ENCODE measurements around the genes USHBP1, ARRDC2 and IFI30.

DNA sequence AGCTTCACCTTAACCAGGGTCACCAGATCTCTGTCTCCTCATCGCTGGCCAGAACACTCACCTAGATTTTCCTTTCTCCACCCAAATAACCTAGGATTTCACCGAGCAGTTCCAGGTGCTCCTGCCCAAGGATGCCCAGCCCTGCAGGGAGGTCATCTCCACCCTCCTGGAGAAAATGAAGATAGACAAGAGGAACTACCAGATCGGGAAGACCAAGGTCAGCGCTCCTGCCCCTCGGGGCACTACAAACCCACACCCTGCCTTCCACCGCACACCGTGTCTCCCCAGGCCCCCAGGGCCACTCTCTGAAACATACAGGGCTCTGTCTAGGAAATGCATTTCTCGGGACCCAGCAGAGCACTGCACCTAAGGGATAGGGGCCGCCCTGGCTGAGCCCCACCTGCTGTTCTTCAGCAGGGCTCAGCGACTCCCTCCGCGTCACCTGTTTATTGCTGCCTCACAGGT lies 24.1 kb upstream of the USE1 start:
- RRBS, result no CpG with 5 or more reads among the region's 12 CpGs

DNA sequence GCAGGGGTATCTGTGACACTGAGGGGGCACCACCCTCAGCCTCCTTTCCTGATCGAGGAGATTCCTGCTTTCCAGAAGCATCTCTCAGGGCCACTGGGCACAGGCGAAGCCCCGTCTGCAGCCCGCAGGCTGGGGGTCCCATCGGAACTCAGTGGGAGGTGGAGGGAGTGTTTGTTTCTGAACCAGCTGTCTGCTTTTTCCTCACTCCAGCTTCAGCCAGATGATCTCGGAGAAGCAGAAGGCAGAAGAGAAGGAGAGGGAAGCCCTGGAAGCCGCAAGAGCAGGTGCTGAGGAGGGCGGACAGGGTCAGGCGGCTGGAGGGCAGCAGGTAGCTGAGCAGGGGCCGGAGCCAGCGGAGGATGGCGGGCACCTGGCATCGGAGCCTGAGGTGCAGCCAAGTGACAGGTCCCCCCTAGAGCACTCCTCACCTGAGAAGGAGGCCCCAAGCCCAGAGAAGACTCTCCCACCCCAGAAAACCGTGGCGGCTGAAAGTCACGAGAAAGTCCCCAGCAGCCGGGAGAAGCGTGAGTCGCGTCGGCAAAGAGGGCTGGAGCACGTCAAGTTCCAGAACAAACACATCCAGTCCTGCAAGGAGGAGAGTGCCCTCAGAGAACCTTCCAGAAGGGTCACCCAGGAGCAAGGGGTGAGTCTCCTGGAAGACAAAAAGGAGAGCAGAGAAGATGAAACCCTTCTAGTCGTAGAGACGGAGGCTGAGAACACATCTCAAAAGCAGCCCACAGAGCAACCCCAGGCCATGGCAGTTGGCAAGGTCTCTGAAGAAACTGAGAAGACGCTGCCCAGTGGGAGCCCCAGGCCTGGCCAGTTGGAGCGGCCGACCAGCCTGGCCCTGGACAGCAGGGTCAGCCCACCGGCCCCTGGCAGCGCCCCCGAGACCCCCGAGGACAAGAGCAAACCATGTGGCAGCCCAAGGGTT lies 20.5 kb upstream of the USE1 start:
- RRBS, result 100% methylated on average over 1 of the region's 31 CpGs

- RRBS, result 48% methylated on average over 2 of the region's 10 CpGs
These were observed at the start of gene USHBP1 for GRCh38 chr19:17264292-17265045. TSS of gene USHBP1 (minus strand) at chr19:17264745.

- RRBS, result 33% methylated on average over 26 of the region's 59 CpGs
These were observed 797 bp downstream of the ANKLE1 start for GRCh38 chr19:17282242-17283154.

DNA sequence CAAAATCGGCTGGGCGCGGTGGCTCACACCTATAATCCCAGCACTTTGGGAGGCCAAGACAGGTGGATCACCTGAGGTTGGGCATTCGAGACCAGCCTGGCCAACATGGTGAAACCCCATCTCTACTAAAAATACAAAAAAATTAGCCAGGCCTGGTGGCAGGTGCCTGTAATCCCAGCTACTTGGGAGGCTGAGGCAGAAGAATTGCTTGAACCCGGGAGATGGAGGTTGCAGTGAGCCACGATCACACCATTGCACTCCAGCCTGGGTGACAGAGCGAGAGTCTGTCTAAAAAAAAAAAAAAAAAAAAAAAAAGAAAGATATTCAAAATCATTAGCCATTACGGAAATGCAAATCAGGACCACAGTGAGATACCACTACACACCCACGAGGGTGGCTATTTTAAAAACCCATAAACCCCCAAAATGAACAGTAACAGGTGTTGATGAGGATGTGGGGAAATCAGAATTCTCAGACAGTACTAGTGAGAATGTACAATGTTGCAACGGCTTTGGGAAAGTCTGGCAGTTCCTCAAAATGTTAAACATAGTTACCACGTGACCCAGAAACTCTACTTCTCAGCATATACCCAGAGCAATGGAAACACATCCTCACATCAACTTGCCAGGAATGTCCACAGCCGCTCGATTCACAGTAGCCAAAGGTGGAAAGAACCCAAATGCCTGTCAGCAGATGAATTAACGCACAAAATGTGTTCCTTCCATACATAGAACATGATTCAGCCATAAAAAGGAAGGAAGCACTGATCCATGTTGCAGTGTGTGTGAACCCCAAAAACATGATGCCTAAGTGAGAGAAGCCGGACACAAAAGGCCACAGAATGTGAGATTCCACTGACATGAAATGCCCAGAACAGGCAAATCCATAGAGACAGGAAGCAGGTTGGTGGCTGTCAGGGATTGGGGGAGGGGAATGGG lies 7.2 kb downstream of the PLVAP start:
- RRBS, result no CpG with 5 or more reads among the region's 15 CpGs

DNA sequence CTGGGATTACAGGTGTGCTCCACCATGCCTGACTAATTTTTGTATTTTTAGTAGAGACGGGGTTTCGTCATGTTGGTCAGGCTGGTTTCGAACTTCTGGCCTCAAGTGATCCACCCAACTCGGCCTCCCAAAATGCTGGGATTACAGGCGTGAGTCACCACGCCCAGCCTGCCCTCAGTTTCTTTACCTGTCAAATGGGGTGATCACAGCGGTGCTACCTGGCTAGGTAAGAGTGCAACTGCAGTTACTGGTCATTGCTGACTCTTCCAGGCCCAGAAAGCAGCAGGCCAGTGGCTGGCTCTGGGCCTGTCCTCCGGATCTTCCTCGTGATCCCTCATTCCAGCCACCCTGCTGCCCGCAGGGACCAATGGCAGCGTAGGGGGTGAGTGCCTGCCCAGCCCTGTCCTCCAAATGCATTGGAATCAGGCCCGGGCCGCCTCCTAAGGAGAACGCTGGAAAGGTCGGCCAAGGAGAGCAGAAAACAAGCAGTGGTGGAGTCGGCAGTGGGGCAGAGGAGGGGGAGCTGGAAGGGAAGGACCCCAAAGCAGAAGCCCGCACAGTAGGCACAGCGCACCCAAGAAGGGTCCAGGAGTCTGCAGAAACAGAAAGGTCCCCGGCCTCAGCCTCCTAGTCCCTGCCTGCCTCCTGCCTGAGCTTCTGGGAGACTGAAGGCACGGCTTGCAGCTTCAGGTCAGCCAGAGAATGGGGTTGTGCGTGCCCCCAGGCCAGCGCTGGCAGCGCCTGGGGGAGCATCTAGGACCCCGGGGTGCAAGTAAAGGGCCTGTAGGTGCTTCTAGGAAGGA lies 1.8 kb upstream of the SLC27A1 start:
- RRBS, result 98% methylated on average over 3 of the region's 24 CpGs

DNA sequence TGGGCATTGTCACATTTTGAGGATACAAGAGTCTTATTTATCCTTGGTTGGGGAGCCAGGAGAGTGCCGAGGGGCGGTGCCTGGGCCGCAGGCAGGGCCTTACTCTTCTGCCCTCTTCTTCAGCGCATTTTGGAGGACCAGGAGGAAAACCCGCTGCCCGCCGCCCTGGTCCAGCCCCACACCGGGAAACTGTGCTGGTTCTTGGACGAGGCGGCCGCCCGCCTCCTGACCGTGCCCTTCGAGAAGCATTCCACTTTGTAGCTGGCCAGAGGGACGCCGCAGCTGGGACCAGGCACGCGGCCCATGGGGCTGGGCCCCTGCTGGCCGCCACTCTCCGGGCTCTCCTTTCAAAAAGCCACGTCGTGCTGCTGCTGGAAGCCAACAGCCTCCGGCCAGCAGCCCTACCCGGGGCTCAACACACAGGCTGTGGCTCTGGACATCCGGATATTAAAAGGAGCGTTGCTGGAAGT lies 6.2 kb upstream of the NIBAN3 start:
- RRBS, result 98% methylated on average over 4 of the region's 26 CpGs

- RRBS, result no CpG with 5 or more reads among the region's 11 CpGs
These were observed 1.2 kb downstream of the MAP1S start for GRCh38 chr19:17720455-17720927.

- RRBS, result no CpG with 5 or more reads among the region's 21 CpGs
These were observed 15.4 kb upstream of the B3GNT3 start for GRCh38 chr19:17779334-17780203.

- RRBS, result 30% methylated on average over 3 of the region's 11 CpGs
These were observed 3.0 kb upstream of the INSL3 start for GRCh38 chr19:17824150-17824801.

- RRBS, result 76% methylated on average over 15 of the region's 56 CpGs
These were observed 6.3 kb downstream of the JAK3 start for GRCh38 chr19:17841099-17842269.

DNA sequence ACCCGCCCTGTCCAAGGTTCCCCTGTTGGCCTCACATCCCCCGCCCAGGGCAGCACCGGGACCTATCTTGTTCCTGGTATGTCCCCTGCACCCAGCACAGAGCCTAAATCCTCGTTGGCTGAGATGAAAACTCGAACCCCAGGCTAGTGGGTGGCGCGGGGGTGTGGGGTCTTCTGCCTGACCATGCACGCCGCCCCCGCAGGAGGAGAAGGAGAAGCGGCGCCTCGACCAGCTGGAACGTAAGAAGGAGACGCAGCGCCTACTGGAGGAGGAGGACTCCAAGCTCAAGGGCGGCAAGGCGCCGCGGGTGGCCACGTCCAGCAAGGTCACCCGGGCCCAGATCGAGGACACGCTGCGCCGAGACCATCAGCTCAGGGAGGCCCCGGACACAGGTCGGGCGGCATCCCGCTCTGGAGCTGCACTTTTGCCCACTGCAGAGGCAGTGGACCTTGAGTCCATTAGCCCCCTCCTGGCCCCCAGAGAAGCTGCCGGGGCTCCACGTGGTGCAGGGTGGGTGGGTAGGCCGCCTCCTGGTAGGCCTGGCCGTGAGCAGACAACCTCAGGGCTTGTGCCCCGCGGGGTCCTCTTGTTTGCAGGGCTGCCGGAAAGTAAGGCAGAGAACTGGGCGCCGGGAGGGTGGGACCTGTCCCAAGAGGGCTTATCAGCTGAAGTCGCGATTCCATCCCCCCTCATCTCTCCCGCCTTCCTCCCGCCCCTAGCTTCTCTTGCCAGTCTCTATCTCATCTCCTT lies 9.8 kb downstream of the CCDC124 start:
- RRBS, result 98% methylated on average over 14 of the region's 43 CpGs

DNA sequence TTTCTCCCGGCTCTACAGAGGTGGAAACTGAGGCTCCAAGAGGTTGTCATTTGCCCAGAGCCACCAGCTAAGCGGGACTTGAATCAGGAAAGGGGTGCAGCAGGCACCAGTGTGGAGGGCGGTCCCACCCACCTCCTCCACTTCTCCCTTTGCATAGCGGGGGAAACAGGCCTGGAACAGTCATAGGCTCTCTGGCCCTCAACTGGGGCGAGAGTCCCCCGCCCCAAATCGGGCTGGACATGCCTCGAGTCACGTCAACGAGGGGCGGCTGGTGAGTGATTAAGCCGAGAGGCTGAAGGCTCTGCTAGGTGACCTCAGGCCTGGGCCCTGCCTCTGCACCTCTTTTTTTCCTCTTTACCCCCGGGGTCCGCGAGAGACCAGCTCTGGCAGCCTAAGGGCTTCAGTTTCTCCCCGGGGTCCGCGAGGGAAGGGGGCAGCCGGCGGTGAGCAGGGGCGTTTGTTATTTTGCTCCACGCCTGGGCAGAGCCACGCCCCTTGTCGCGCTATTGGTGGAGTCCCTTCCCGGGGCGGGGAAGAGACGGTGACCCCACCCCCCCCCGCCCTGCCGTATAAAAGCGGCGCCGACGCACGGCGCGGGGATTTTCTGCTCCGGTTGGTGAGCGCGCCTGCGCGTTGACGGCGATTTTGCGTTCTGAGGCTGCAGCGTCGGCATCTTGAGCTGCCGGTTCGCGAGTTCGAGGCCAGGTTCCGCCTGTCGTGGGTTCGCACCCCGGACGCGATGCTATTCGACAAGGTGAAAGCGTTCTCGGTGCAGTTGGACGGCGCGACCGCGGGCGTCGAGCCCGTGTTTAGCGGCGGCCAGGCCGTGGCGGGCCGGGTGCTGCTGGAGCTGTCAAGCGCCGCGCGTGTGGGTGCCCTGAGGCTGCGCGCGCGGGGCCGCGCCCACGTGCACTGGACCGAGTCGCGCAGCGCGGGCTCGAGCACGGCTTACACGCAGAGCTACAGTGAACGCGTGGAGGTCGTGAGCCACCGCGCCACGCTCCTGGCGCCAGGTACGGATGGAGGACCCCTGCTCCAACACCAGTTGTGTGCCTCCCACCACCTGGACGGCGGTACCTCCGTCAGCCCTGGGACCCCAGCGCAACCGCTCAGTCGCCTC lies at the start of gene ARRDC2:
Gene ARRDC2 (plus strand): TSS at position 599 of the 1,120 bp plus-strand sequence.
- RRBS, result 6% methylated on average over 48 of the region's 106 CpGs

DNA sequence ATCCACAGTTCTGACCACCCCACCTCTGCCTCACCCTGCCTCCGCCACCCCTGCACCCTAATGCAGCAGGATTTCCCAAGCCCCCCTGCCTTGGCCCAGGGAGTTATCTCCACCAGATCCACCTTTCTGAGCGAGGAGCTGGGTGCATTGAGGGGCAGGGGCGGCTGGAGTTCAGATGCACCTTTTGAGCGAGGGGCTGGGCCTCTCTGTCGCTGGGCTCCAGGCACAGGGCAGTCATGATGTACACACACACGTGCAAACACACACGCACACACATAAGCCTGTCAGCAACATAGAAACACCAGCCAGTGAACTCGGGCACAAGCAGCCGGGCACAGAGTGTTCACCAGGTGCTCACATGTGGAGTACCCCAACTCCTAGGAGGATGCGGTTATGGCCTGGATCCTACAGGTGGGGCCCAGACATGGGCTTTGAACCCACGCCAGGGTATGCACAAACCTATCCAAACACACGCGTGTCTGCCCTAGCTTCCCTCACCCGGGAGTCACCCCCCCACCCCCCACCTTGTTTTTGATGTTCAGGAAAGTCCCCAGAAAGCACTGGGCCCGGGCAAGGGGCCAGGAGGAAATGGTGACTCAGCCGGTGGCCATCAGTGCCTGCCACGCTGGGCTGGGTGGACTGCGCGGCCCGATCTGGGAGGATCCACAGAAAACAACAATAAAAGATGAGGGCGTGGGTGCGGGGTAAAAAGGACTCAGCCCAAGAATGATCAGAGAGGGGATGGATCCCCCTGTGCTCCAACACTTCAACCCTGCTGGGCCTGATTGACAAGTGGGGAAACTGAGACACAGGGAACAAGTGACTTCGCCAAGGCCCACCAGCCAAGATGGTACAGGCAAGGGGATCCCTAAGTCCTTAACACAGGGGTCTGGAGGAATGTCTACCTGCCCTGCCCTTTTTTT lies 13.3 kb downstream of the ARRDC2 start:
- RRBS, result 4% methylated on average over 2 of the region's 23 CpGs

GRCh38 chr19:18089033-18089481 lies 2.3 kb upstream of the IL12RB1 start:
- RRBS, result no CpG with 5 or more reads among the region's 10 CpGs

GRCh38 chr19:18130315-18130916 lies 22.5 kb upstream of the PIK3R2 start:
- RRBS, result no CpG with 5 or more reads among the region's 16 CpGs

GRCh38 chr19:18131694-18132239 lies 21.2 kb upstream of the PIK3R2 start:
- RRBS, result no CpG with 5 or more reads among the region's 29 CpGs

GRCh38 chr19:18135951-18136455 lies 17.0 kb upstream of the PIK3R2 start:
- RRBS, result no CpG with 5 or more reads among the region's 7 CpGs

- RRBS, result over 99% methylated on average over 21 of the region's 67 CpGs
These were observed 4.7 kb upstream of the IFI30 start for GRCh38 chr19:18168694-18169484.

DNA sequence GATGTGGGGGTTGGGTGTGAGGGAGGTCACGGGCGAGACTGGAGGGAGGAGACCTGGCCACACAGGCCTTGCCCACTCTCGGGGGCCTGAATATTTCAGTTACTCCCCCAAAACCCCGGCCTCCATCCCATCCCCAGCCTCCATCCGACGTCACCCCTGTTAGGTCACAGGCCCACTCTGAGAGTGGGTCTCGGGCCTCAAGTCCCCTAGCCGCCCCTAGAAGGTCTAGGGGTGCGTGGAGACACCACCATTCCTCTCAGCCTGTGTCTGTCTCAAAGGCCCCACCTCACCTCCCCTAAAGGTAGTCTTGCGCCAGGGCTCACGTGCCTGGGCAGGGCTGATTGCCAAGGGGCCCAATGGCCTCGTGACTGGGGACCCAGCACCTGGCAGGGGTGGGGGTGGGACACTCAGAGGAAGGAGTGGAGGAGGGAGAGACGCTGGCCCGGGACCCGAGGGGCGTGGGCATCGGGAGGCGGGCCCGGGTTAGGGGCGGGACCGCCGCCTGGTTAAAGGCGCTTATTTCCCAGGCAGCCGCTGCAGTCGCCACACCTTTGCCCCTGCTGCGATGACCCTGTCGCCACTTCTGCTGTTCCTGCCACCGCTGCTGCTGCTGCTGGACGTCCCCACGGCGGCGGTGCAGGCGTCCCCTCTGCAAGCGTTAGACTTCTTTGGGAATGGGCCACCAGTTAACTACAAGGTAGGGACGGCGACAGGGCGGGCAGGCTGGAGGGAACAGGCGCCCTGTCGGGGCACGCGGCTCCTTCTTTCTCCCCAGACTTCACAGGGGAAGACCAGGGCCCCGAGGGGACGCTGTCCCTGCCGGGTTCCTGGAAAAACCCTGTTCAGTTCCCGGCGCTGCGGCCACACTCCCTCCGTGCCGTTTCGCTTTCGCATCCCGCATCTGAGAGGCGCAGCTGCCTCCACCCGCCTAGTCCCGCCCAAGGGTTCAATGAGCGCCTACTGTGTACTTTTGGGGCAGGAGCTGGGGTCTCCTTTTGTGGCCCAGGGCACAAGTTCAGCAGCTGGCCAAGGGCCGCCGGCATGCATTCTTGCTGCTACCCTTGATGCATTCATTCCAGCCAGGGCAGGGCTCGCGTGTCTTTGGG lies at the start of gene IFI30:
Gene IFI30 (plus strand): TSS at position 537 of the 1,106 bp plus-strand sequence.
- RRBS, result 21% methylated on average over 7 of the region's 60 CpGs